Transverse colon (tissue), 4 donors: ENCODE results near the genes TMEM88B and GNB1.

DNA sequence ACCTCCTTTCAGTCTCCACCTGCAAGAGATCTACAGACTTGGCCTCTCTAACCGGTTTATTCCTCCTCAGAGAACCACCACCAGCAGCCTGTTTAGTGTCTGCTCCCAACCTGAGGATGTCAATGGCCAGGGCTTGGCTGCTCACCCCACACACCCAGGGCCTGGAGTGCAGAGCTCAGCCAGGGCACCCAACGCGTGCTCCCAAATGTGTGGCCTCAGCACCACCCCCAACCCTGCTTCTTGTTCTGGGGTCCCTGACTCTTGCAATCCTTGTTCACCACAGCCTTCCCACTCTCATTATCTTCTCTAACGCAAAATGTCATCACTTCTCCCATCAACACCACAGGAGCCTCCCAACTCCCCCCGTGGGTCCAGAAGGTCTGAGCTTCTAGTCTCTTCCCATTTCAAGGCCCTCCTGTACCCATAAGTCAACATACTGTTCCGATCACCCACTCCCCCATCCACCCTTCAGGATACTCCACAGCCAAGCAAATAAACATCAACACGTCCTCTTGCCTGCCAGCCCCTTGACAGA, 3.3 kb downstream of the UBE2J2 start:
- PRO-cap, result no peak
- RAMPAGE, long total RNA, 4 experiments, result start-site peak on the minus strand in 1 of 4 experiments, centred at position 468 of the sequence, 7 reads per replicate

DNA sequence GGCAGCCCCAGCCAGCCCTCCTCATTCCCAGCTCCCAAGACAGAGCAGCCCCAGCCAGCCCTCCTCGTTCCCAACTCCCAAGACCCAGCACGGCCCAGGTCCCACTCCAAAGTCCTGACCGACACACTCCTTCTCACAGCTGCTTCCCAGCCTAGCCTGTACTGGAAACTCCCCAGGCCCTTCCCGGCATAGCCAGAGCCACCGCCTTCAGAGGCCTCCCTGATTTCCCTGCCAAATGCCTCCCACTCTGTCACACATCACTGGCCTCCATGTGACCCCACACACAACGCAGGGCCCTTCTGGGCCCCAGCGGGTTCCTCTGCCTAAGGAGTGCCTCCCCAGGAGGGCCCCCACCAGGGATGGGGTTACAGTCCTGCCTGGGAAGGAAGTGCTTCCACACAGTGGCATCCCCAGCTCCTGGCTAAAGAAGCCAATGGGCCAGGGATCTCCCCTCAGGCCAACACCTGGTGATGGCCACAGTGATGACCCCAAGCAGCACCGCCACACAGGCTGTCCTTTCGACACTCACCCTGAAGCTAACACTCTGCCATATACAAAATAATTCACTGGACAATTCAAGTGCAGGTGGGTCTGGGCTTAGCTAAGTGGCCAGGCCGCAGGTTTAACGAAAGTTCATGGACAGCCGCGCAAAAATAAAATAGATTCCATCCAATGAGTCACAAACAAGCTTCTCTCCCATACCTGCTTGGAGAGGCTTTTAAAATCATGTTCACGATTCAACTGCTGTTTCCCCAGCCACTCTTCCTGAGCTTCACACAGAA, 2.7 kb downstream of the UBE2J2 start:
- PRO-cap, result no peak
- RAMPAGE, long total RNA, 4 experiments, result start-site peak on the minus strand in 1 of 4 experiments, centred at position 438 of the sequence, 13 reads per replicate

GRCh38 chr1:1302848-1303605, 4.7 kb downstream of the ACAP3 start:
- PRO-cap, result no peak
- RAMPAGE, long total RNA, 4 experiments, result start-site peak on the minus strand in 1 of 4 experiments, at chr1:1303263-1303290 at its widest, 24 reads per replicate

- PRO-cap, result no peak
- RAMPAGE, long total RNA, 4 experiments, result start-site peak on the plus strand in 2 of 4 experiments, at chr1:1311347-1311539 at its widest, 5 reads per replicate
Observed at GRCh38 chr1:1311185-1311715, 2.9 kb downstream of the PUSL1 start.

- PRO-cap, result no peak
- RAMPAGE, long total RNA, 4 experiments, result no peak in any of the 4 experiments
Observed at GRCh38 chr1:1318269-1318840, 6.1 kb downstream of the INTS11 start.

- PRO-cap, result bidirectional peak, plus-strand start at chr1:1345042, minus-strand start at chr1:1344950
- RAMPAGE, long total RNA, 4 experiments, result no peak in any of the 4 experiments
Observed at GRCh38 chr1:1344626-1345224, 4.5 kb downstream of the DVL1 start.

DNA sequence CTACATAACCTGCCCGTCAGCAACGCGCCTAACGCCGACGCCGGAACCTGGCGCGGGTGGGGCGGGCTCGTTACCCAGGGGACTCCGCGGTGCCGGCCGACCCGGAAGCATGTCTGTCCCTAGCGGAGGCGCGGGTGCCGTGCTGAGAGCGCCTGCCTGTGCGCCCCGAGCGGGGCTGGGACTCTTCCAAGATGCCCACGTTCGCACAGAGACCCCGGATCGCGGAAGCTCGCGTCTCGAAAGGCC, 231 bp upstream of the CCNL2 start:
- PRO-cap, result bidirectional peak, plus-strand start at position 122 of the sequence, minus-strand start outside the sequence
- RAMPAGE, long total RNA, 4 experiments, result start-site peak on the plus strand in 4 of 4 experiments, centred at positions 101 to 122 of the sequence, 18 to 67 reads per replicate

- PRO-cap, result unidirectional peak, minus-strand start at chr1:1399834
- RAMPAGE, long total RNA, 4 experiments, result no peak in any of the 4 experiments
Observed at GRCh38 chr1:1399689-1400764, 892 bp upstream of the CCNL2 start.

GRCh38 chr1:1423122-1423424, 2.0 kb upstream of the ANKRD65 start:
- PRO-cap, result no peak
- RAMPAGE, long total RNA, 4 experiments, result no peak in any of the 4 experiments

DNA sequence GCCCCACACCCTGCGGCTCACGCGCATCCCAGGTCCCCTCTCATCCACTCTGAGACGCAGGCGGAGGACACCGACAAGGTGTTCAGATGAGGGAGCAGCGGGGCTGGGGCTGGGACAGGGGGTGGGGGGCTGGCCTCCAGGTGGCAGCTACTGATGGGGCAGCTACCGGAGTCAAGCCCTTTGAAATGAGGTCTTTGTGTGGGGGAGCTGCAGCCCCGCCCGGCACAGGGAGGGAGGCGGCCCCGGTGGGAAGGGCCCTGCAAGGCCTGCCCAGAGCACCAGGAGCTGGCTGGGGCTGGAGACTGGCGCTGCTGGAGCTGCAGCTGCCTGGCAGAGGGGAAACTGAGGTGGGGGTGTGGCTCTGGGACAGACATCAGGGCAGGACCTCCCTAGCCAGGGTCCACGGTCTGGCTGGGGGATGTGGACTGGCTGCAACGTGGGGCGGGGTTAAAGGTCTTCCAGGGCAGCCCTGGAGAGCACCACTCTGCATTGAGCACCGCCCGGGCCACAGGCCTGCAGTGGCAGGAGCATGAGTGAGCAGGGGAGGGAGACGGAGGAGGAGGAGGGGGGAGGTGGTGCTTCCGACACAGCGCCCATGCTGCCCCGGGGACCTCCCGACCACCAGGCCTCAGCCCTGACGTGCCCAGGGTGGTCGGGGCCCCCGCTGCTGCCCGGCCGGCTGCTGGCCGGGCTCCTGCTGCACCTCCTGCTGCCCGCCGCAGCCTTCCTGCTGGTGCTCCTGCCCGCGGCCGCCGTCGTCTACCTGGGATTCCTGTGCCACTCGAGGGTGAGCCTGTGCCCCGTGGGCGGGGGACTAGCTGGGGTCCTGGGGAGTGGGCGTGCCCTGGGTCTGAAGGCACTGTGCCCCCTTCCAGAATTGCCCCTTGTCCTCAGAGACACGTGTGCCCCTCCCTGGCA, at the start of gene TMEM88B:
TSS of gene TMEM88B (plus strand) at position 273 of the 918 bp plus-strand sequence.
- PRO-cap, result no peak
- RAMPAGE, long total RNA, 4 experiments, result no peak in any of the 4 experiments

DNA sequence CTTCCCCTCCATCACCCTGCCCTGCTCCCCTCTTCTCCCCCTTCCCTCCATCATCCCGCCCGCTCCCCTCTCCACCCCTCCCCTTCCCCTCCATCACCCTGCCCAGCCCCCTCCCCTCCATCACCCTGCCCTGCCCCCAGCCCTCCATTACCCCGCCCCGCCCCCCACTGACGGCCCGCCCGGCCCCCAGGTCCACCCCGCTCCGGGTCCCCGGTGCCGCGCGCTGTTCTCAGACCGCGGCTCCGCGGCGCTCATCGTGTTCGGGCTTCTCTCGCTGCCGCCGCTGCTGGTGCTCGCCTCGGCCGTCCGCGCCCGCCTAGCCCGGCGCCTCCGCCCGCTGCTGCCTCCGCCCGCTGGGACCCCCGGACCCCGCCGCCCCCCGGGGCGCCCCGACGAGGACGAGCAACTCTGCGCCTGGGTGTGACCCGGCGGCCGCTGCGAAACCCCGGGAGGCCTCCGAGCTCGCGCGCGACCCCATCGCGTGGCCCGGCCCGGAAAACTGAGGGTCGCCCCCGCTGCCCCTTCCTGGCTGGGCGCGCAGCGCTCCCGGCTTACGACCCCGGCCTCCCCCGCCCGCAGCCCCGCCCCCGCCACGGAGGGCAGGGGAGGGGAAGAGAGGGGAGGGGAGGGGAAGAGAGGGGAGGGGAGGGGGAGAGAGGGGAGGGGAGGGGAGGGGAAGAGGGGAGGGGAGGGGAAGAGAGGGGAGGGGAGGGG, 1.9 kb downstream of the TMEM88B start:
- PRO-cap, result bidirectional peak, plus-strand start outside the sequence, minus-strand start at position 577 of the sequence
- RAMPAGE, long total RNA, 4 experiments, result no peak in any of the 4 experiments

DNA sequence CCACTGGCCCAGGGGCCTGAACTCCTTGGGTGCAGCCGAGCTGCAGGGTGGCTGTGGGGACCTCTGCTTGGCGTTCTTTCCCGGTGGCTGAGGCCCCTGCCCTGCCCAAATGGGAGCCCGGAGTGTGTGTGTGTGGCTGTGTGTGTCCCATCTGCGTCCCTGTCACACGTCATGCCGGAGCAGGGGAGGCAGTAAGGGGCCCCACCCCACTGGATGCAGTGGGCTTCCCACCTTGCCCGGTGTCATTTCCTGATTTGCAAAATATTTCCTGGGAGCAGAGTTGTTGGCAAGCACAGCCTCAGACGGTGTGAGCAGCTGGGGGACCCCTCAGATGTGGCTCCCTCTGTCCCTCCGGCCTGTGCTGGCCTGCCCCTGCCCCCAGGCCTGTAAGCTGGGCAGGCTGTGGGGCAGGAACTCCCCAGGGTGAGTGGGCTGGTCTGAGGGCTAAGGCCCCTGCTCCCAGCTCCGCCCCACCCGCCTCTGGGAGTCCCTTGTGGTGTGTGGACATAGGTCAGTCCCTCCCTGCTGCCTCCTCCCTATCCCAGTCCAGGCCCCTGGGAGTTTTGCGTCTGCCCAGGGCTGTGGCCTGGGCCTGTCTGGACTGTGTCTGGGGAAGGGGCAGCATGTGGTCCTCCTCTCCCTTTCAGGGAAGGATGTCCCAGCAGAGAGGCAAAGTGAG, 3.8 kb upstream of the VWA1 start:
- PRO-cap, result bidirectional peak, plus-strand start at position 271 of the sequence, minus-strand start at position 161 of the sequence; bidirectional peak, plus-strand start at position 514 of the sequence, minus-strand start at position 482 of the sequence
- RAMPAGE, long total RNA, 4 experiments, result no peak in any of the 4 experiments

- PRO-cap, result no peak
- RAMPAGE, long total RNA, 4 experiments, result no peak in any of the 4 experiments
Observed at GRCh38 chr1:1472696-1473268, 1.2 kb downstream of the ATAD3B start.

GRCh38 chr1:1541553-1542550, 1.4 kb upstream of the TMEM240 start:
- PRO-cap, result no peak
- RAMPAGE, long total RNA, 4 experiments, result start-site peak on the minus strand in 1 of 4 experiments, at chr1:1541859-1542584 at its widest, 13 reads per replicate

DNA sequence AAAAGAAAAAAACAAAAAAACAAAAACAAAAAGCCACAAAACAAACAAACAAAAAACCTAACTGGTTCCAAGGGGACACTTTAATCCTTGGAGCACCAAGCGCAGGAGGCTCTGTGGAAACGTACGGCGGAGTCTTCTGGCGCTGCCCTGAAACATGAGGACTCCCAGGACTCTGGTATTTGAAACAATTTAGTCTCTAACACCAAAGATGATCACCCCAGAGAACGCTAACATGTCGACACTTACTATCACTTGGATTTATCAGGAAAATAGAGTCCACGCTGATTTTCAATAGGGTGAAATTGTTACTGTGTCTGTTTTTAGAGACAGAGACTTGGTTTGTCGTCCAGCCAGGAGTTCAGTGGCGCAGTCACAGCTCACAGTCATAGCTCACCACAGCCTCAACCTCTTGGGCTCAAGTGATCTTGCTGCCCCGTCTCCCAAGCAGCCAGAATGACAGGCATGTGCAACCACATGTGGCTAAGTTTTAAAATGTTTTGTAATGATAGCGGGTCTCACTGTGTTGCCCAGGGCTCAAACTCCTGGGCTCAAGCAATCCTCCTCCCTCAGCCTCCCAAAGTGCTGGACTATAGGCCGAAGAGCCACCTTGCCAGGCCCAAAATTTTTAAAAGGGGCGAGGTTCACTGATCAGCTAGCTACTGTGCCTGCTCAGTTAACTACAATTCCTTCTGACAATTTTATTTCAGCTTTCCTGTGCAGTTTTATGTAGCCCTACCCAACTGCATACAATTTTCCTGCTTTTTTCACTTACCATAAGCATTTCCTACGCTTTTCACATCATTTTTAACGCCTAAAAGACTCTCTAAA, 5.3 kb downstream of the SSU72 start:
- PRO-cap, result no peak
- RAMPAGE, long total RNA, 4 experiments, result no peak in any of the 4 experiments

- PRO-cap, result no peak
- RAMPAGE, long total RNA, 4 experiments, result start-site peak on the minus strand in 2 of 4 experiments, at chr1:1655370-1655481 at its widest, 96 to 139 reads per replicate
Observed at GRCh38 chr1:1655330-1655656, 3.5 kb downstream of the CDK11B start.

DNA sequence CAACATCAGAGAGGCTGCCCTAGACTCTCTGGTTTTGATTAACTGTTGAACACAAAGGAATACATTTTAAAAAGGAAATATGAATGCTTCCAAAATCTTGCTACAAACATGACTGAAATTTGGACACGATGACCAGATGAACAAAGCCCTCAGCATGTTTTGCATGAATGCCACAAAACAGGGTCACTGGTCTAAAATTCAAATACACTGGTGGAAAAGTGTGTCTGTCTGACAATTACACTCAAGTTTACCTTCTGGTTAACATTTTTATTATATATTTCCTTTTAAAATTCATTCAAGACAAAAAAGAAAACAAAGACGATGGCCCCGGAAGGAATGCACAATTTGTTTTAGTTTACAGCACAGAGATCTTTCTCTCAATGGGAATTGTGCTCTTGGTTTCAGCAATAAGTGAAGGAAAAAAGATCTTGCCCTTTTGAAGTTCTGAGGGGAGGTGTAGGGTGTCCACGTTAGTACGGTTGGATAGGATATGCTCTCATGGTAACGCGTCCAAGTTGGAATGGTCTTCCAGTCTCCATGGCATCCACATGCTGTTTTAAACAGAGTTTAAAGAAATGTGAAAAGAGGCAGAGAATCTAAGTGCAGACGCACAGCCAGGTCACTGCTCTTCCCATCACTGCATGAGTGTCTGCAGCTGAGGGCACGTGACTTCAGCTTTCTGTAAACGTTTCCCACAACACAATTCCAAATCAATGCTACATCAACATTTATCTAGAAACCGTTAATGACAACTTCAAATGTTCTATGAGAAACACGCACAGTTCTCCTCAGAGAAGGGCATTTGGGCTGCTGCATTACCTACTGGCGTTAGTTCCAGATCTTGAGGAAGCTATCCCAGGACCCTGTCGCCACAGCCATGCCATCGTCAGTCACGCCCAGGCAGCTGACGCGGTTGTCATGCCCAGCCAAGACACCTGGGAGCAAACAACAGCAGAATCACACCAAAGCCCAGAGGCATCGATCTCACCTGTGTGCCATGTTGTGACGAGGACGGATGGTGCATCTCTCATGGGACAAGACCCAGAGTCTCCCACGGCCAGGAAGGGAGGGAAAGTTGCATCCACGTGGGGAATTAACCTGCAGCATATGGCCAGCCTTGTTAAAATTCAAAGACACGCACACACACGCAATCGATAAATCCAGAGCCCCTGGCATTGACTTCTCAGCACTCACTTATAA, 8.6 kb upstream of the NADK start:
- PRO-cap, result no peak
- RAMPAGE, long total RNA, 4 experiments, result no peak in any of the 4 experiments

GRCh38 chr1:1815547-1816609, 37.6 kb upstream of the NADK start:
- PRO-cap, result no peak
- RAMPAGE, long total RNA, 4 experiments, result start-site peak on the minus strand in 1 of 4 experiments, at chr1:1815720-1816249 at its widest, 43 reads per replicate

DNA sequence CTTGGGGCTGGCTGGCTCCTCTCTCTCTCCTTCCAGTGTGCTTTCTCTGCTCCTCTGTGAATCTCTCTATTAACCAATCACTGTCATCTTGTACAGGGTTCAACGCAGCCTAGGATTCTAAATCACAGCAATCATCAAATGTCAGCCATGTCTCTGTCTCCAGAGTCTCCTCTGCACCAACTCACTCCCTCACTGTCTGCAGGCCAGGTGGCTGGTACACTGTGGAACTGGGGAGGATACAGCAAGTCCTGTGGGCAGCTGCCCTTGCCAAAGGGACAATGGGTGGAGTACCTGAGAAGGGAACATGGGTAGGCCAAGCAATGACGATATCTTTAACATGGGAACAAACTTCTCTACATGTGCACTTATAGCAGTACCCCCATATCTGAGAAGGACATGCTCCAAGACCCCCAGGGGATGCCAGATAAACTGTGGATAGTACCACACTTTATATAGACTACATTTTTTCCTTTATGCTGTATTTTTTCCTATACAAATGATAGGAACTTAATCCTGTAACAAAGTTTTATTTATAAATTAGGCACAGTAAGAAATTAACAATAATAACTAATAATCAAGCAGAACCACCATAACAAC, 33.5 kb downstream of the GNB1 start:
- PRO-cap, result no peak
- RAMPAGE, long total RNA, 4 experiments, result start-site peak on the minus strand in 1 of 4 experiments, centred at positions 187 to 330 of the sequence, 6 to 9 reads per replicate

- PRO-cap, result bidirectional peak, plus-strand start at chr1:1891190, minus-strand start at chr1:1891064
- RAMPAGE, long total RNA, 4 experiments, result start-site peak on the minus strand in 3 of 4 experiments, at chr1:1890863-1891127 at its widest, 21 to 77 reads per replicate
Observed at GRCh38 chr1:1890678-1891148, at the start of gene GNB1. Gene GNB1 (minus strand): TSS chr1:1891087.